HepG2 (cell line): Measurements from ENCODE around the genes SLC22A9 and PLAAT2.

- RRBS, 2 experiments, result 3 to 4% methylated on average over 3 of the region's 30 CpGs
CAGE:
- cytosol, long polyA minus RNA, result no peak
- cytosol, long polyA plus RNA, result no peak
- long polyA plus RNA, result no peak
- nucleus, long polyA minus RNA, result no peak
- nucleus, long polyA plus RNA, result no peak
Observed at GRCh38 chr11:62909229-62910078, 11.7 kb downstream of the CHRM1 start.

- RRBS, 2 experiments, result no CpG with 5 or more reads among the region's 16 CpGs
CAGE:
- cytosol, long polyA minus RNA, result start-site peak on the plus strand at chr11:63369785-63369789, 59 reads
- cytosol, long polyA plus RNA, result no peak
- long polyA plus RNA, result start-site peak on the plus strand at chr11:63369752-63369809, 85 and 169 reads in 2 replicates
- nucleus, long polyA minus RNA, result no peak
- nucleus, long polyA plus RNA, result start-site peak on the plus strand at chr11:63369738-63369819, 179 and 91 reads in 2 replicates; start-site peak on the minus strand at chr11:63370284-63370394, 10 and 11 reads in 2 replicates
Observed at GRCh38 chr11:63369492-63370716, at the start of gene SLC22A9. TSS of gene SLC22A9 (plus strand) at chr11:63369785.

DNA sequence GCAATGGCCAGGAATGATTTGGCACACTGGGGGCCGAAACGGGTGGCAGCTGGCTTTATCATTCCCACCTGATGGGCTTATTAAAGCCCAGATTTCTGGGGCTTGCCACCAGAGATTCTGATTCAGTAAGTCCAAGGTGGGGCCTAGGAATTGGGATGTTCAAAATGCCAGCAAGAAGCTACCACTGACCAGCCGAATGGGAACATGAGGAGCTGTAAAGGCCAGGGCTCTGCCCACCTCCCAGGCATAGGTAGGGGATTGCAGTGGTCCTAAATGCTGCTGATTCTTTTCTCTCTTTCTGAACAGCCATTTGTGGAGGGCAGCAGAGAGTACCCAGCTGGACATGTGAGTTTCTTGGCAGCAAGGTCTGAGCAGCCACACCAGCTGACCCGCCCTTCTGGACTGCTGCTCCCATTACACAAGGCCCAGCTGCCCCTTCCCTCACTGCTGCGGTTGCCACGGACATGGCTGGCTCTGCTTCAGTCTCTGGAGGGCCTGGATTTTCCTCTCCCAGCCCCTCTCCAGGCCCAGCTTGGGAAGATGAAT lies 4.3 kb downstream of the LGALS12 start:
- RRBS, 2 experiments, result no CpG with 5 or more reads among the region's 6 CpGs
CAGE:
- cytosol, long polyA minus RNA, result no peak
- cytosol, long polyA plus RNA, result no peak
- long polyA plus RNA, result no peak
- nucleus, long polyA minus RNA, result no peak
- nucleus, long polyA plus RNA, result no peak

- RRBS, 2 experiments, result no CpG with 5 or more reads among the region's 16 CpGs
CAGE:
- cytosol, long polyA minus RNA, result no peak
- cytosol, long polyA plus RNA, result no peak
- long polyA plus RNA, result no peak
- nucleus, long polyA minus RNA, result no peak
- nucleus, long polyA plus RNA, result no peak
Observed at GRCh38 chr11:63528133-63528795, 8.3 kb upstream of the PLAAT4 start.

DNA sequence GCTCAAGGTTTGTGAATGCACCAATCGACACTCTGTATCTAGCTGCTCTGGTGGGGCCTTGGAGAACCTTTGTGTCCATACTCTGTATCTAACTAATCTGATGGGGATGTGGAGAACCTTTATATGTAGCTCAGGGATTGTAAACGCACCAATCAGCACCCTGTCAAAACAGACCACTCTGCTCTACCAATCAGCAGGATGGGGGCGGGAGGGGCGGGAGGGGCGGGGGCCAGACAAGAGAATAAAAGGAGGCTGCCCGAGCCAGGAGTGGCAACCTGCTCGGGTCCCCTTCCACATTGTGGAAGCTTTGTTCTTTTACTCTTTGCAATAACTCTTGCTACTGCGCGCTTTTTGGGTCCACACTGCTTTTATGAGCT lies 12.3 kb downstream of the PLAAT2 start:
- RRBS, 2 experiments, result no CpG with 5 or more reads among the region's 9 CpGs
CAGE:
- cytosol, long polyA minus RNA, result no peak
- cytosol, long polyA plus RNA, result no peak
- long polyA plus RNA, result no peak
- nucleus, long polyA minus RNA, result no peak
- nucleus, long polyA plus RNA, result no peak

DNA sequence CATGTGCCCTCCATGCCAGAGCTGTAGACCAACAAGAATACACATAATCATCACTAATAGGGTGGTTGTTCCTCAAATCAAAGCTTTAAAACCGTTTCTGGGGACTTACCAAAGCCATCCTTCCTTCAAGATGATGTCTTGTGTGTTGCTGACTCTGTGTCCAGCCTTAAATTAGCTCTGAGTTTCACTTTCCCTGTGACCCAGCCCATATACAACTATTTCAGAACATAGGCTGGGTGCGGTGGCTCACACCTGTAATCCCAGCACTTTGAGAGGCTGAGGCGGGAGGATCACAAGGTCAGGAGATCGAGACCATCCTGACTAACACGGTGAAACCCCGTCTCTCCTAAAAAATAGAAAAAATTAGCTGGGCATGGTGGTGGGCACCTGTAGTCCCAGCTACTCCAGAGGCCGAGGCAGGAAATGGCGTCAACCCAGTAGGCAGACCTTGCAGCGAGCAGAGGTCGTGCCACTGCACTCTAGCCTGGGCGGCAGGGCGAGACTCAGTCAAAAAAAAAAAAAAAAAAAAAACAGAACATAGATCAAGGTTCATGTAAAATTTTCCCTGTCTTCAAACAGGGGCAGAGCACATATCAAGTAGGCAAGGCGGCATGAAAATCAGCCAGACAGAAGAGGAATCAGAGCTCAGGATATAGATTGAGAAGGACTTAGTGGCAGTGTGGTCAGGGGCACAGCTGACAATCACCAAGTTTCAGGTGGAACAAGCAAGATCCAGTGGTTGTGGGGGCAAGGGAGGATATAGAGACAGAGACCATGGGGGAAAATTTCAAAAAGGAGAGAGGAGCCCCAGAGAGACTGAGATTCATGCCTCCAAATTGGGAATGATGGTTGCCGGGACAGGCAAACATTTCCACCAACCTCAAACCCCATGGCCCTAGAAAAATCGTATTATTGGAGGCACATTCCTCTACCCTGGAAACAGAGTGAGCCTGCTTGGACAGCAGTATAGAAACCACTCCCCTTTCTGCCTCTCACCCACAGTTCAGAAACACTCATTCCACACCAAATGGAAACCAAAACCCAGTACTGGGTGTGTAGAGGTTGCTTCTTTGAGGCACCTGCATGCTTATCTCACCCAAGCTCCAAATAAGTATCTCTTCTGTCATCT lies at the start of gene PLAAT2:
TSS of gene PLAAT2 (minus strand) at position 173 of the 1,129 bp plus-strand sequence.
- RRBS, 2 experiments, result no CpG with 5 or more reads among the region's 15 CpGs
CAGE:
- cytosol, long polyA minus RNA, result no peak
- cytosol, long polyA plus RNA, result no peak
- long polyA plus RNA, result no peak
- nucleus, long polyA minus RNA, result no peak
- nucleus, long polyA plus RNA, result no peak

DNA sequence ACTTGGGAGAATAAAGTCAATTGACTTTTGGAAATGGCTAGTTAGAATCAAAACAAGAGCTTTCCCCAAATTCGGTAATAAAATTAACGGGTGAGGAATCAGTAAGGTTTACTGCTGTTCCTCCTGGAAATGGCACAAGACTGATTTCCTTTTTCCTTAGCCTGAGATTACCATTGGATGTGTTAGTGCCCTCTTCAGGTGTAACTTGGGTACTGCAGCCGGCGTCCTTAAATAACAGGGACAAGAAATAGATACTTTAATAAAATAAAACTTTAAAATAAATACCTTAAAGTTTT lies 29.9 kb downstream of the ZFTA start:
- RRBS, 2 experiments, result no CpG with 5 or more reads among the region's 4 CpGs
CAGE:
- cytosol, long polyA minus RNA, result no peak
- cytosol, long polyA plus RNA, result no peak
- long polyA plus RNA, result no peak
- nucleus, long polyA minus RNA, result no peak
- nucleus, long polyA plus RNA, result no peak

- RRBS, 2 experiments, result under 1 to 1% methylated on average over 4 to 10 of the region's 23 CpGs
CAGE:
- cytosol, long polyA minus RNA, result no peak
- cytosol, long polyA plus RNA, result no peak
- long polyA plus RNA, result no peak
- nucleus, long polyA minus RNA, result no peak
- nucleus, long polyA plus RNA, result no peak
Observed at GRCh38 chr11:63767320-63767968, 1.1 kb downstream of the ZFTA start.

GRCh38 chr11:63814415-63814949 lies 1.2 kb downstream of the SPINDOC start:
- RRBS, 2 experiments, result no CpG with 5 or more reads among the region's 8 CpGs
CAGE:
- cytosol, long polyA minus RNA, result no peak
- cytosol, long polyA plus RNA, result no peak
- long polyA plus RNA, result no peak
- nucleus, long polyA minus RNA, result no peak
- nucleus, long polyA plus RNA, result no peak

- RRBS, 2 experiments, result no CpG with 5 or more reads among the region's 7 CpGs
CAGE:
- cytosol, long polyA minus RNA, result no peak
- cytosol, long polyA plus RNA, result no peak
- long polyA plus RNA, result no peak
- nucleus, long polyA minus RNA, result no peak
- nucleus, long polyA plus RNA, result no peak
Observed at GRCh38 chr11:63869024-63869721, 30.3 kb downstream of the MARK2 start.

DNA sequence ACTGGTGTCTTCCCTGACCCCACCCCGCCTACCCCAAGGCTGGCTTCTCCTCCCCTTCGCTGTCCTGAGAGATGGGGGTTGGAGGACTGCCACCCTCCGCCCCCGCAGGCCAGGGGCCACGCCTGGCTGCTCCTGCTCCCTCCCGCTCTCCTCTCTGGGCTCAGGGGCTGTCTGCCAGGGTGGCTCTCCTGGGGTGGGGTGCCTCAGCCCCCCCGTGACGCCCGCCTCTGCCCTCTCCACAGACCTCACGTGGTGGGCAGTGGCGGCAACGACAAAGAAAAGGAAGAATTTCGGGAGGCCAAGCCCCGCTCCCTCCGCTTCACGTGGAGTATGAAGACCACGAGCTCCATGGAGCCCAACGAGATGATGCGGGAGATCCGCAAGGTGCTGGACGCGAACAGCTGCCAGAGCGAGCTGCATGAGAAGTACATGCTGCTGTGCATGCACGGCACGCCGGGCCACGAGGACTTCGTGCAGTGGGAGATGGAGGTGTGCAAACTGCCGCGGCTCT lies 8.3 kb downstream of the RCOR2 start:
- RRBS, 2 experiments, result no CpG with 5 or more reads among the region's 30 CpGs
CAGE:
- cytosol, long polyA minus RNA, result no peak
- cytosol, long polyA plus RNA, result no peak
- long polyA plus RNA, result no peak
- nucleus, long polyA minus RNA, result no peak
- nucleus, long polyA plus RNA, result no peak

- RRBS, 2 experiments, result no CpG with 5 or more reads among the region's 12 CpGs
CAGE:
- cytosol, long polyA minus RNA, result no peak
- cytosol, long polyA plus RNA, result no peak
- long polyA plus RNA, result no peak
- nucleus, long polyA minus RNA, result no peak
- nucleus, long polyA plus RNA, result no peak
Observed at GRCh38 chr11:63944877-63945477, 6.2 kb downstream of the NAA40 start.

DNA sequence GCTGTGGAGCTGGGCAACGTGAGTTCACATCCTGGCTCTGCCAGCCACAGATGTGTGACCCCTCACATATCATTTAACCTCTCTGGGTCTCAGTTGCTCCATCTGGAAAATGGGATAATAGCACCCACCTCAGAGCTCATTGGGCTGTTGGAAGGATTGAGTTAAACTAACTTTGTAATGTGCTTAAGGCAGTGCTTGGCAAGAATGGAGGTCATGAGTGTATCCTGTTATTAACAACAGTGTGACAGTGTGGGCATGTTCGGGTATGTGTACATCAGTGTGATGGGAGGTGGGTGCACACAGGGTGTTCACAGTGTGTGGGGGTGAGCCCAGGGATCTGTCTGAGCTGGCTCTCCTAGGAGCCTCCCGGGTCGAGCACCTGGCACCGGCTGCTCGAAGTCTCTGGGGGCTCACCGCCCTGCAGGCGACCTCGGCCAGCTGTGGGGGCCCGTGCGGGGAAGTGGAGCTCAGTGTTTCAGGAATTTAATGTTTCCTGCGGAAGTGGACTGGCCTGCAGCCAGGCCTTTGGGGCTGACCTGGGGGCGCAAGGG lies 15.7 kb downstream of the OTUB1 start:
- RRBS, 2 experiments, result no CpG with 5 or more reads among the region's 13 CpGs
CAGE:
- cytosol, long polyA minus RNA, result no peak
- cytosol, long polyA plus RNA, result no peak
- long polyA plus RNA, result no peak
- nucleus, long polyA minus RNA, result no peak
- nucleus, long polyA plus RNA, result no peak

GRCh38 chr11:64028314-64028829 lies 7.4 kb upstream of the FLRT1 start:
- RRBS, 2 experiments, result no CpG with 5 or more reads among the region's 21 CpGs
CAGE:
- cytosol, long polyA minus RNA, result no peak
- cytosol, long polyA plus RNA, result no peak
- long polyA plus RNA, result no peak
- nucleus, long polyA minus RNA, result no peak
- nucleus, long polyA plus RNA, result no peak

DNA sequence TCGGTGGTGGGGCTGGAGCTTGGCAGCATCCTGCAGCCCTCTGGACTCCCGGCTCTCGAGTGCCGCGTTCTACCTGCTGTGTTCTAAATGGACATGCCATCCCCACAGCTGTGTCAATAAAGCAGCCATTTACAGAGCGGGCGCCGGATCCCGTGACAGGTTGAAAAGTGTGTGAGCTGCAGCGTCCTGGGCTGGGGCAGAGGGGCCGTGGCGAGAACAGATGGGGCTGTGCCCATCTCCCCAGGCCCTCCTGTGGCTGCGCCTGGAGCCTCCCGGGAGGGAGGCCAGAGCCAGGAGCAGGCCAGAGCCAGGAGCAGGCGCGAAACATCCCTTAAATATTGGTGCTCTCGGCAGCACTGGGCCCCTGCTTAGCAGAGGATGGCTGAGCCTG lies 46.1 kb downstream of the FLRT1 start:
- RRBS, 2 experiments, result 96 to 98% methylated on average over 7 to 8 of the region's 17 CpGs
CAGE:
- cytosol, long polyA minus RNA, result no peak
- cytosol, long polyA plus RNA, result no peak
- long polyA plus RNA, result no peak
- nucleus, long polyA minus RNA, result no peak
- nucleus, long polyA plus RNA, result no peak

GRCh38 chr11:64098396-64098826 lies 62.7 kb downstream of the FLRT1 start:
- RRBS, 2 experiments, result no CpG with 5 or more reads among the region's 6 CpGs
CAGE:
- cytosol, long polyA minus RNA, result no peak
- cytosol, long polyA plus RNA, result no peak
- long polyA plus RNA, result no peak
- nucleus, long polyA minus RNA, result no peak
- nucleus, long polyA plus RNA, result no peak

- RRBS, 2 experiments, result no CpG with 5 or more reads among the region's 14 CpGs
CAGE:
- cytosol, long polyA minus RNA, result no peak
- cytosol, long polyA plus RNA, result no peak
- long polyA plus RNA, result no peak
- nucleus, long polyA minus RNA, result no peak
- nucleus, long polyA plus RNA, result no peak
Observed at GRCh38 chr11:64120808-64121488, 45.0 kb downstream of the MACROD1 start.

DNA sequence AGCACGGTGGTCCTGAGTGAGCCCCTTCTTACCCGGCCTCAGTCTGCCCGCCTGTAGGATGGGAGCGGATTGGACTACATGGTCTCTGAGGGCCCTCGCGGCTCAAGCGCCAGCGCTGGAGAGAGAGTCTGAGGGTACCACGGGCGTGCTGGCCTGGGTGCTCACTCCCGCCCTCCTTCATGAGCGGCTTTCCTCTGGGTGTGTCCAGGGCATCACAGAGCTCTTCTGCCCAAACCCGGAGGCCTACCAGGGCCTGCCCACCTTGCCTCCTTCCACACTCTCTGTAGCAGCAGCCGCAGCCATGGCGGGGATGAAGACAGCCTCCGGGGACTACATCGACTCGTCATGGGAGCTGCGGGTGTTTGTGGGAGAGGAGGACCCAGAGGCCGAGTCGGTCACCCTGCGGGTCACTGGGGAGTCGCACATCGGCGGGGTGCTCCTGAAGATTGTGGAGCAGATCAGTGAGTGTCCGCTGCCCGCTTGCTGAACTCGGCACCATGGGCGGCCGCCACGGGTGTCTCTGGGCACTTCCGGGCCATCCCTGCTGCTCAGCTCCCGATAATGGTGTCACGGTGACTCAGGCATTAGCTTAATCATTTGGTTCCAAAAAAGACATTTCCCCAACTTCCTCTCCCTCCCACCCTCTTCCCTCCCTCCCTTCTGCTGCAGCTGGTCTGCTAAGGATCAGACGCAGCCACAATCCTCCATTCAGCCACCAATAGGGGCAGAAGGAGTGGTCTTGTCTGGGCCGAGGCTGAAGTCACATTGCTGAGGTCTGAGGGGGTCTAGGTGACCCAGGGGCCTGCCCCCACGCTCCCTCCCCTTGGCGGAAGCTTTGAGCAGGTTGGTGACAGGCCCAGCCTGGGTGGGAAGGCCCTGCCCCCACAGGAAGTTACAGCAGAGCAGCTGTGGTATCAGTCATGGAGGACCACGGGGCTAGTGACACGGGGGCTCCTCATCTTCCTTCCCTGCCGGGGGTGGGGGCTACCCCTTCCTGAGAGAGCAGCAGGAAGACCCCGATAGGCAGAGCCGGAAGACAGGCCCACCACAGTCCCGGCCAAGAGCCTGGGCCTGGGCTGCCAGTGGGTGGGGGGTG lies 891 bp downstream of the FERMT3 start:
- RRBS, 2 experiments, result 91 to 93% methylated on average over 7 of the region's 44 CpGs
CAGE:
- cytosol, long polyA minus RNA, result no peak
- cytosol, long polyA plus RNA, result no peak
- long polyA plus RNA, result no peak
- nucleus, long polyA minus RNA, result no peak
- nucleus, long polyA plus RNA, result no peak

GRCh38 chr11:64223201-64224219 lies 2.5 kb downstream of the TRPT1 start:
- RRBS, 2 experiments, result no CpG with 5 or more reads among the region's 18 CpGs
CAGE:
- cytosol, long polyA minus RNA, result no peak
- cytosol, long polyA plus RNA, result no peak
- long polyA plus RNA, result no peak
- nucleus, long polyA minus RNA, result no peak
- nucleus, long polyA plus RNA, result no peak

DNA sequence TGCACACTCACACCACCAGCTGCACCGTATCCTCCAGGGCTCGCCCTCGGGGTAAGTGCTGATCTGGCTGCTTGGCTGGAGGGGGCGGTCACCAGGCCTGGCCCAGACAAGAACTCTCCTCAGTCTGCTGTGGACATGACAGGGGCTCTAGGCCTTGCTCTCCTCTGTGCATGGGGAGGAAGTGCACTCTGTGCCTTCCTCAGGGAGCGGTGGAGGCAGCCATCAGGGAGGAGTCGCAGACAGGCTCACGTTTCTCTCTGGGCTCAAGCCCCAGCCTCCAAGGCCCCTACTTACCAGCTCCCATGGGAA lies 827 bp downstream of the TRPT1 start:
- RRBS, 2 experiments, result no CpG with 5 or more reads among the region's 7 CpGs
CAGE:
- cytosol, long polyA minus RNA, result no peak
- cytosol, long polyA plus RNA, result no peak
- long polyA plus RNA, result no peak
- nucleus, long polyA minus RNA, result no peak
- nucleus, long polyA plus RNA, result no peak